Tongue (tissue), 2 donors: Measurements from ENCODE around the genes LINGO4, LCE3D, IVL, SPRR3, SPRR1B, PRR9, PGLYRP4 and S100A7A.

DNA sequence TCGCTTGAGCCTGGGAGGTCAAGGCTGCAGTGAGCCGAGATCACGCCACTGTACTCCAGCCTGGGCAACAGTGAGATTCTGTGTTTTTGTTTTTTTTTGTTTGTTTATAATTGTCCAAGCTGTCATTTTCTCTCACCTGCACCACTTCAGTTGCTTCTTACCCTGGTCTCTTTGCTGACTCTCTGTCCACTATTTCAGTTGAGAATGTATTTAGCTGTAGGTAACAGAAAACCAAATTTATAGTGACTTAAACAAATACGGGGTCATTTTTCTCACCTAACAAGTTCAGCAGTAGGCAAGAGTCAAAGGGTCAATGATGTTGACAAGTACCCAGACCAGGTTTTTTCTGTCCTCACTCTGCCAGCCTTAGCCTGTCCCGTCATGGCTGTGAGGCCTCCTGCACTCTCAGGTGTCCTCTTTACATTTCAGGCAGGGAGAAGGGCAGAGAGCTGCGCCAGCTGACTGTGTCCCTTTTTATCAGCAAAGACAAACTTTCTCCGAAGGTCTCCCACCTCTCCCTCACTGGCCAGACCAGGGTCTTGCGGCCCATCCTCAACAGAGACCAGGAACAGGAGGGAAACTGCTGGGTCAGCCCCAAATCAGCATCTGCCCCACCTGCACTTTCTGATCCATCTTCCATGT is 11.8 kb downstream of the RIIAD1 start:
- RAMPAGE, long total RNA = no peak

GRCh38 chr1:151739711-151740440 is 18.6 kb downstream of the RIIAD1 start:
- RAMPAGE, long total RNA = no peak

- RAMPAGE, long total RNA = no peak
Measured at GRCh38 chr1:151805196-151805686, at the start of gene LINGO4. Gene LINGO4 (minus strand): TSS chr1:151805419.

- RAMPAGE, long total RNA = no peak
Measured at GRCh38 chr1:151904799-151905402, 4.4 kb downstream of the THEM4 start.

DNA sequence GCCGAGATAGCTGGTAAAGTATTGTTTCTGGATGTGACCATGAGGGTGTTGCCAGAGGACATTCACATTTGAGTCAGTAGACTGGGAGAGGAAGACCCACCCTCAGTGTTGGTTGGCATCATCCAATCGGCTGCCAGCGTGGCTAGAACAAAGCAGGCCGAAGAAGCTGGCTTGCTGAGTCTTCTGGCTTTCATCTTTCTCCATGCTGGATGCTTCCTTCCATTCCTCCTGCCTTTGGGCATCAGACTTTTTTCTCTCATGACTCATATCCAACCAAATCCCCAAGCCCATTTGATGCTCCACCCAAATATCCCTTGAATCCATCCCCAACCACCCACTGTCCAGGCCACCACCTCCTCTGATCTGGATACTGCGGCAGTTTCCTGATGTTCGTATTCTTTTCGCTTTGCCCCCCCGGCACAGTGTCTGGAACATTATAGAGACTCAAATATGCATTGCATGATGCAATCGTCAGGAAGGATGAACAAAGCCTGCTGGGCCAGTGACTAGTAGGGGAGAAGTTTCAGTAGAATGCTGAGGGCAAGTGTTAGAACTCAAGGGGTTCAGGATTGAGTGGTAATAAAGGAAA is 7.8 kb downstream of the S100A11 start:
- RAMPAGE, long total RNA = no peak

DNA sequence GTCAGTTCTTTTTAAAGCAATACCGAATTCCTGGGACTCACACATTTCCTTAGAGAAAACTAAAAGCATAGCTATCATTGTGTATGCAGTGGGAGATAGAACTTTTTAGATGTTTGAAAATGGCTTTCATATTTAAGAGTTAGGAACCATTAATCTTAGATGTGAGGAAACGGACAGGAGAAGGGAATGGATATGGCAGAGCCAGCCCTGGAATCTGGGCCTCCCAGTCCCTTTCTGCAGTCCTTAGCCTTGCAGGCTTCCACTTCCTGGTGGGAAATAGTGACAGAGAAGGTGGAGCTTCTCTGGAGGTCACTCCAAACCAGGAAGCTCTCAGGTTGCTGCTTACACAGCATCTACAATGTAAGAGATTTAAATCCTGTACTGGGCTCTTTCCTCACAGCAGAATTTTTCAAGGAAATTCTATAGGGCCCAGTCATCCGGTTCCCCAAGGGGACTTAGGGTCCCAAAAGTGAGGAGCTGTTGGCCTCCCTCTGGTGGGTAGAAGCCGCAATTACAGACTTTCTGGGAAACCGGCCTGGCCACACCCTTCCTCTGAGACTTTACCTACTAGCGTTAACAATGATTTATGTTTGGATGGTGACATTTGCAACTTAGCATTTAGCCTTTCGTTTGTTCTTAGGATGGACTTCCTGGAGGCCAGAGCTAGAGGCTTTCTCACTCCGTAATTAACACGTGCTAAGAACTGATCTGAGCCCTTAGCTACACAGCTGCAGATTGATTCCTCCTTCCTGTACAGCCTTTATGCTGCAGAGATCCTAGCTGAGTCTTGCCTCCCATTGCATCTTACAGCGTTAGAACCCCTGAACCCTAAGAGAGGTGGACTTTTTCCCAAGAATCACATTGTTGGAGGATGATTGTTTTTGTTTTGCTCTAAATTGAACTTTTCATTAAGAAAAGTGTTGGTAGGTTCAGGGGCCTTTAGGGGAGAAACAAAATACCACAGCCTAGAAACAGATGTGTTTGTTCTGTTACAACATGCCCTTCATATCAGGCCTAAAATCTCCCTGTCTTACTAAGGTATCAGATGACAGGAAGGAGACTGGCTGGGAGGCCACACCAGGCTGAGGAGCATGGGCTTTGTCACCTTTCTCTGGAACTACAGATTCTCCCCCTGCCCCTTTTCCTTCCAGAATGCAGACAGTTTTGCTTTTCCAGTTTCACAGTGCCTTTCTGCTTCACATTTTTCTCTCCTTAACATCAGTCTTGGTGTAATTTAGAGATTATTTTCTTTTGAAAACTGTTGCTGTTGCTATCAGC is 2.1 kb downstream of the S100A11 start:
- RAMPAGE, long total RNA = no peak

- RAMPAGE, long total RNA = no peak
Measured at GRCh38 chr1:152107824-152108489, 7.3 kb downstream of the TCHH start.

- RAMPAGE, long total RNA = no peak
Measured at GRCh38 chr1:152188722-152189749, 30.0 kb upstream of the RPTN start.

DNA sequence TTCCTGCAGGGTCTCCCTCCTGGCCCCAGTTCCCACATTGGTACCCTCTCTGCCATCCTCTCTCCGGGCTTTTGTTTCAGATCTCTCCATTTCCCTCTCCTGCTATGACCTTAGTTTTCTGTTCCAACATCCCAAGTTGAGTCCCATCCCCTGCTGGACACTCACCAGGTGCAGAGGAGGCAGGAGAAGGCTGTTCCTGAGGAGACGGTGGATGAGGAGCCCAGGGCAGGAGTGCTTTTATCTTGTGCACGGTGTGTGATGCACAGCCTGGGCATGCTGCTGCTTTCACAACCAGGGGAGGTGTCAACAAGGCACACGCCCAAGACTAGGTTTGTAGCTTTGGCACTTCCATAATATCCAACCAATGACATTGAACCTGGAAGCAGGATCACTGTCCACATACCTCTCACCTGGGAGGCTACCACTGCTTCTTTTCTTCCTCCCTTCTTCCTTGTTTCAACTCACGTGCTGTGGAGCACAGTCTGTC is at the start of gene LCE3D:
TSS of gene LCE3D (minus strand) at position 213 of the 487 bp plus-strand sequence.
- RAMPAGE, long total RNA = no peak

DNA sequence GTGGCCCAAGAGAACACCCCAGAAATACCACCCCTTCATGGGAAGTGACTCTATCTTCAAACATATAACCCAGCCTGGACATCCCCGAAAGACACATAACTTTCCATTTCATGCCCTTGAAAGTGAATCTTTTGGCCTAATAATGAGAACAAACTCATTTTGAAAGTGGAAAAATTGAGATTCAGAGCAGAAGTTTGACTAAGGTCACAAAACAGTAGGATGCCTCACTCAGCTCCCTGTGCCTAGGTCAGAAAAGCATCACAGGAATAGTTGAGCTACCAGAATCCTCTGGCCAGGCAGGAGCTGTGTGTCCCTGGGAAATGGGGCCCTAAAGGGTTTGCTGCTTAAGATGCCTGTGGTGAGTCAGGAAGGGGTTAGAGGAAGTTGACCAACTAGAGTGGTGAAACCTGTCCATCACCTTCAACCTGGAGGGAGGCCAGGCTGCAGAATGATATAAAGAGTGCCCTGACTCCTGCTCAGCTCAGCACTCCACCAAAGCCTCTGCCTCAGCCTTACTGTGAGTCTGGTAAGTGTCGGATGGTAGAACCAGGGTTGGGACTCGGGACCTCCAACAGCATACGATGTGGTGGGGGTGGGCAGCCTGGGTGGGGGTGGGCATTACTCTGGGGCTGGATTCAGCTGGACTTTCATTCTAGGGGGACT is at the start of gene IVL:
TSS of gene IVL (plus strand) at position 483 of the 663 bp plus-strand sequence.
- RAMPAGE, long total RNA = no peak

GRCh38 chr1:153001573-153001960 is at the start of gene SPRR3:
Gene SPRR3 (plus strand): TSS chr1:153001749.
- RAMPAGE, long total RNA = no peak

- RAMPAGE, long total RNA = start-site peak on the plus strand at chr1:153031201-153031208, 4,364 and 351 reads in 2 replicates
Measured at GRCh38 chr1:153031072-153031386, at the start of gene SPRR1B. Gene SPRR1B (plus strand): TSS chr1:153031203.

DNA sequence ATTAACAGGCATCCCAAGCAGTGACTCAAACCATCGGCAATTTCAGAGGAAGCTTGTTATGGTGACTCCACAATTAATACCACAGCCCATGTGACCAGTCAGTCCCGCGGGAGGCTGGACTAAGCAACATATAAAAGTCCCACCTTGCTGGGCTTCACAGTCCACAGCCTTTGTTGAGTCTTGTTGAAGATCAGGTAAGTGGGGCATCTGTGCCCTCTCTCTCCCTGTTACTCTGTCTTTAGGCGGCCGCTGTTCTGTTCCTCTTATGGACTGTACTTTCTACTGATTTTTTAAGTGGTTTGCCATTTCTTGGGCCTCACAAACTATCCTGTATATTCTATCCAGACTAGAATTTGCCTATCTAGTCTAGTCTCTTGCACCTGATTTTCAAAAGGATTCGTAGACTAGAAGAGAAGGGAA is at the start of gene PRR9:
TSS of gene PRR9 (plus strand) at position 159 of the 420 bp plus-strand sequence.
- RAMPAGE, long total RNA = no peak

DNA sequence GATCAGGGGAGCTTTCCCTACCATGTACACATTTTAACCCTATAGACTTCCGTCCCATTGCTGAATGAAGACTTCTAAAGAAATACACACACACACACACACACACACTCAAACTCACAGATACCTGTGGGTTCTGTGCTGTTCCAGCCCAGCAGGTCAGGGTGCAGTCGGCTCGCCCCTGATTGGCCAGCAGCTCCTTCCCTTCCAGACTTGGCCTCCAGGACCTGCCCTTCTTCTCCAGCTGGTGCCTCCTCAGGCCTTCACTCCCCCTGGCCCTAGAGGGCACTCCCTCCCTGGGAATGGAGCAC is 279 bp downstream of the PGLYRP3 start:
- RAMPAGE, long total RNA = no peak

DNA sequence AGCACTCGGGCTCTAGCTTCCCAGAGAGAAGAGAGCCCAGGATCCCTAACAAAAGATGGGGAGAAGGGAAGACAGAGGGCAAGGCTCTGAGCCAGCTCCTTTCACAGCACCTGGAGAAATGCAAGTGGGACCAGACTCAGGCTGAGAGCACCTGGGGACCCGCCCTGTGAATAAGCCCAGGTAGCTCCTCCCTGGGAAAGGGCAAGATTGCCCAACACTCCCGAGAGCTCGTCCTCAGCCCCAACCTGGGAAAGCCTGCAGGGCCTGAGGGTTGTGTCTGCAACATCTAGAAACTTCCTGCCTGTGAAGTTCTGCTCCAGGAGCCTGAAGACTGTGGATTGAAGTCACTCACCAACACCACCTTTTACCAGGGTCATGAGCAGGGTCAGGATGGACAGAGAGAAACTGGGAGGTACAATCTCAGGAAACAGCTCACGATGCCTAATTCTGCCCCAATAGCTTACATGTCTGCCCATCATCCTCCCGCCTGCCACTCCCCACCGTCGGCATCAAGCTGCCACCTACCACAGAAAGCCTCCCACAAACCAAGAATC is at the start of gene PGLYRP4:
TSS of gene PGLYRP4 (minus strand) at position 126 of the 554 bp plus-strand sequence.
- RAMPAGE, long total RNA = no peak

DNA sequence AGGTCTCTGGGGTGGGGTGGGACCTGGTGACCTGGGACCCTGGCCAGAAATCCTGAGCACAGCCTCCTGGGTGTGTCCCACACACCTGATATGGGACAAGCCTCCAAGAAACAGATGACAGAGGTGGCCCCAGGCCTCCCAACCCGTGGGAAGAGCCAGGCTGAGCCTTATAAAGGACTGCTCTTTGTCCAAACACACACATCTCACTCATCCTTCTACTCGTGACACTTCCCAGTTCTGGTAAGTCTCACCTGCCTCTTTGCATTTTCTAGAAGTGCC is at the start of gene S100A7A:
TSS of gene S100A7A (plus strand) at position 197 of the 279 bp plus-strand sequence.
- RAMPAGE, long total RNA = no peak

GRCh38 chr1:153495093-153495616 is 34.7 kb upstream of the S100A7 start:
- RAMPAGE, long total RNA = no peak

DNA sequence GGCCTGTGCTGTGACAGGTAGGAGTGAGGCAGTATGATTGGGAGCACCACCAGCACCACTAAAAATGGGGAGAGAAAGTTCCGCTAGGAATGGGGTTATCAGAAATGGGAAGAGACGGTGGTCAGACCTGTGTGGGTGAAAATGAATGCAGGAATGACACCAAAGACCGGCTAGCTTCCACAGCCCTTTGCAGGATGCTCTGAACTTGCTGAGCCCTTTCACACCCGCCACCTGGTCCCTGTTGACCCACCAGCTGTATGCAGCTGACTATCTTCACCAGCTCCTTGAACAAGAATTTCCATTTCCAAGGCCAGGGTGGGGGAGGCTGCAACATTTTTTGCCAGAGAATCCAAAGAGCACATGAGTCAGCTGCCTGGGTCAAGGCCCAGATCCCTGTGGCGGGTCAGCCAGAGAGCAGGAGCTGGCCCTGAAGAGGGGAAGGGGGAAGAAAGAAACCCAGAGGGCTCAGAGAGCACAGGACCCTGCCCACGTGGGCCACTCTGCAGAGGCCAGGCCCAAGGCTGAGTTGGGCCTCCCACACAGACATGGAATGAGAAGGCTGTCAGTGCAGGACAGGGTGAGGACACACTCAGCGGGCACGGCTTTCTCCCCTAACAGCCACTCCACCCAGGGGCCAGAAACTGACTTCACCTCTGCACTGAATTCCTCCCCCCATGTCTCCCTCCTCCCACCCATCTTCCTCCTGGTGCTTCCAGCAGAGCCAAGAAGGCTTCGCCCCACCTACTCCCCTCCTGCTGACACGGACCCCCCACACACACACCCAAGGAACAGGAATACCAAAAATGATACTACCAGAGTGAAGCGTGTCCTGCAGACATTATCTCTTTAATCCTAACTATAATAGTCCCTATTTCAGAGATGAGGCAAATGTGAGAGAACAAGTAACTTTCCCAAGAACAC is 28.9 kb downstream of the S100A6 start:
- RAMPAGE, long total RNA = no peak

DNA sequence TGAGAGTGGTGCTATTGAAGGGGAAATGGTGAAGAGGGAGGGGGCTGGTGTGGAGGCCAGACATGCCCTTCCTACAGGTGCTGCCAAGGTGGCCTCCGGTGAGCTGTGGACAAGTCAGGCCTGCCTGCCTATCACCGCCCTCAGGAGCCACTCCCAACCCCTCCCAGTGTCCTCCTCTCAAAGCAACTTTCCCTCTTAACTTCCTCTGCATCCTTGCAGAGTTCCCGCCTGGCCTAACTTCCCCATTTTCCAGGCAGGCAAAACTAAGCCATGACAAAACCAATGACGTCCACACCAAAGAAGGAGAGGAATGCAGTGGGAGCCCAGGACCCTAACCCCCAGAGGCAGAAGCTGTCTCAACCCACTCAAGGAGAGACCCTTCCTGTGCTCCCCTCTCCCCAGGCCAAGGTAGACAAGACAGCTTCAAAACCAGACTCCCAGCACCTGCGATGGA is 948 bp upstream of the S100A6 start:
- RAMPAGE, long total RNA = no peak

DNA sequence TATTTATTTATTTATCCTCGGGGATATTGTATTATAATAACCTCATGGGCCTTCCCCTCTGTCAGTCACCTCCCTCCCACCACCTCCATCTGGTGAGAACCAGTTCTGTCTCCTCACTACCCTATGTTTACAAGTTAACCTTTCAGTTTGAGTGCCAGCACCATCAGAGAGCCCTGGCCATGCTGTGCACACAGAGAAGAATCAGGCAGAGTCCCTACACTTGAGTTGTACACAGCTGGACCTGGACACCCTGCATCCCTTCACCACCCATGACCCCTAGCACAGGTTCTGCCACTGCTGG is 1.3 kb downstream of the S100A5 start:
- RAMPAGE, long total RNA = no peak